LUHMES (cell line): ENCODE data around the genes F7, PCID2 and GRK1.

- PRO-cap = no peak
Measured at GRCh38 chr13:113083311-113084266, 22.0 kb upstream of the F7 start.

DNA sequence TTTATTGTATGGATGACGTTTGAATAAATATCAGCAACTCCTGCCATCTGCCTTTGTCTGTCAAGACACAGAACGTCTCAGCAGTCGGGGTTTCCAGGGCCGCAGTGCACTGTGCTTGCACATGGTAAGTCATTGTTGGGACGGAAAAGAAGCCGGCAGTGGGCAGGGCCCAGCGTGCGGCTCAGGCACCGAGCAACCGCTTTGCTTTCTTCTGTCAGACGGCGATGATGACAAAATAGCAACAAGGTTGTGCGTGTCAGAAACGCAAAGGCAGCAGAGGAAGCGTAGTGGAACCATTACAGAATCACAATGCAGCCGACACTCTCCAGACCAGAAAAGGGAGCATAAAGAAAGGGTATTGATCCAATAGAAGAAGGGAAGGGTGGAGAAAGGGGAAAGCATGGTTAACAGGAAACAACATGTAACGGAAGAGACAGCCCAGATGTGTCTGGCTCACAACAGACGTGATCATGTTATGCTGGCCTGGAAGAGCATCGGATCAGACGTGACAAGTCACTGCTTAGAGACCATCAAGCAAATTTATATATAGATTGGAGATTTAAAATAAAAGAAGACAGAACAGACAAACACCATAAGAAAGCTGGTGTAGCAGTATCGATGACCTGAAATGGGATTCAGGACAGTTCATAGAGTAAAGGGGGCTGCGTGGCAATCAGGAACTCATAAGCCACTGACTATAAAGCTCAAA lies 6.9 kb upstream of the F7 start:
- PRO-cap = no peak

- PRO-cap = no peak
Measured at GRCh38 chr13:113105544-113105944, at the start of gene F7. TSS of gene F7 (plus strand) at chr13:113105791.

DNA sequence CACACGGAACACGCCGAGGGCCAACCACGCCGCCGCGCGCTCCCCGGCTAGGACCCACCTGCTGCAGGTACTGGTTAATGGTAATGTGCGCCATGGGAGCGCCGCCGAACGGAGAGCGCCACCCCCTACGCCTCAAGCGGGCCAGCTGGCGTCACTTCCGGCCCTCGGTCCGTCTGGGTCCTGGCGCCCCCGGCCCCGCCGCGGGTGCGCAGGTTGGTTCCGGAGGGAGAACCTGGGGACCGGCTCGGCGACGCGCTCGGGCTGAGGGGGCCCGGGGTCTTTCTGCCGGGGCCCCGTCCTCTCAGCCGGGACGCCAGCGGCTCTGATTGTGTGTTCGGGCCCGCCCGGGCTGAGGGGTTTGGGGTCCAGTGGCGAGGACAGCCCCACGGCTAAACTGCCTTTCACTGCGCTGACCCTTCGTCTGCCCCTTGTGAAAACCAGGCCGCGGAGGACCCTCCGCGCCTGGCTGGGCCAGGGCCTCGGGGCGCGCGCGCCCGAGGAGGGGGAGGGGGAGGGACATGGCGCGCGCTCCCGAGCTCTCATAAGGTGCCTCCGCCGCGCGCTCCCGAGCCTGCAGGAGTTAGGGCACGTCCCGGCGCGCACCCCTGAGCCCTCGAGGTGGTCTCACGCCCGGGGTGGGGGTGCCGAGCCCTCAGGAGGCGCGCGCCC lies at the start of gene PCID2:
TSS of gene PCID2 (minus strand) at position 129 of the 669 bp plus-strand sequence.
- PRO-cap = bidirectional peak, plus-strand start at position 210 of the sequence, minus-strand start at position 114 of the sequence; bidirectional peak, plus-strand start at position 567 of the sequence, minus-strand start at position 473 of the sequence

- PRO-cap = no peak
Measured at GRCh38 chr13:113236580-113237039, 27.2 kb downstream of the CUL4A start.

DNA sequence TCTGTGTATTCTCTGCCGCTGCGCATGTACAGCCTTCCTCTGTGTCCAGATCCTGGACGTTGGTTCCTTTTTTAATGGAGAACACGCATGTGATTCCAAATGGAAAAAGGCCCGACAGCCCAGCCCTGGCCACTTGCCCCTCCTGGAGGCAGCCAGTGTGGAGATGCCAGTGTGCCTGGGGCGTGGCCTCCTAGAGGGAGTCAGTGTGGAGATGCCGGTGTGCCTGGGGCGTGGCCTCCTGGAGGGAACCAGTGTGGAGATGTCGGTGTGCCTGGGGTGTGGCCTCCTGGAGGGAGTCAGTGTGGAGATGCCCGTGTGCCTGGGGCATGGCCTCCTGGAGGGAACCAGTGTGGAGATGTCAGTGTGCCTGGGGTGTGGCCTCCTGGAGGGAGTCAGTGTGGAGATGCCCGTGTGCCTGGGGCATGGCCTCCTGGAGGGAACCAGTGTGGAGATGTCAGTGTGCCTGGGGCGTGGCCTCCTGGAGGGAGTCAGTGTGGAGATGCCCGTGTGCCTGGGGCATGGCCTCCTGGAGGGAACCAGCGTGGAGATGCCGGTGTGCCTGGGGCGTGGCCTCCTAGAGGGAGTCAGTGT lies 16.4 kb downstream of the LAMP1 start:
- PRO-cap = no peak

DNA sequence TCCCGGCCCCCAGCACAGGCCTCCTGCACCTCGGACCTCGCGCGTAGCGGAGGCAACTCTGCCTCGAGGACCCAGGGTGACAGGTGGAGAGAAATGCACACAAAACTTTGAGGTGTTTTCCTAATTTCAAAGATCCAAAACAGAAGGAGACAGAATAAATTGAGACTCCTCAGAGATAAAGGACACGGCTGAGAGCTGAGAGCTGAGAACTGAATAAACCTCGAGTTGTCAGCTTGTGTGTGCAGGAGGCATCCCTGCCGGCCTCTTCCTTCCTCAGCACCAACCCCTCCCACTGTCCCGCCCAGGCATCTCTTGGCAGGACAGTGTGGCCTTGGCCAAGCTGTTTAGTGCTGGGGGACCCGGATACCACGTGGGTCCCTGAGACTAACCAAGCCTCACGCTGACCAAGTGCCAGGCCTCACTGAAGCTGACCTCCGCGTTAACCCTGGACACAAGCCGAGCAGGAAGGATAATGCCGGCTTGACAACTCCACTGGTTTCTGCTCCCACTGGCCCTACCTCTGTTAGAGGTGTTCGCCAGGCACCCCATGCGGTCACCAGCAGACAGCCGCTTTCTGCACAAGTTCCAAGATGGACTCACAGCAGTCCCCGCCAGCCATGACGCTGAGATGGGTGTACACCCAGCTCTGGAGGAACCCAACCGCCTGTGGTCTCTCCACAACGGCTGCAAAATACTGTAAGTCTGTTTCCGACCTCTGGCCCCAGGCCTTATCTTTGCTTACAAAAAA lies 12.5 kb downstream of the GRTP1 start:
- PRO-cap = no peak

DNA sequence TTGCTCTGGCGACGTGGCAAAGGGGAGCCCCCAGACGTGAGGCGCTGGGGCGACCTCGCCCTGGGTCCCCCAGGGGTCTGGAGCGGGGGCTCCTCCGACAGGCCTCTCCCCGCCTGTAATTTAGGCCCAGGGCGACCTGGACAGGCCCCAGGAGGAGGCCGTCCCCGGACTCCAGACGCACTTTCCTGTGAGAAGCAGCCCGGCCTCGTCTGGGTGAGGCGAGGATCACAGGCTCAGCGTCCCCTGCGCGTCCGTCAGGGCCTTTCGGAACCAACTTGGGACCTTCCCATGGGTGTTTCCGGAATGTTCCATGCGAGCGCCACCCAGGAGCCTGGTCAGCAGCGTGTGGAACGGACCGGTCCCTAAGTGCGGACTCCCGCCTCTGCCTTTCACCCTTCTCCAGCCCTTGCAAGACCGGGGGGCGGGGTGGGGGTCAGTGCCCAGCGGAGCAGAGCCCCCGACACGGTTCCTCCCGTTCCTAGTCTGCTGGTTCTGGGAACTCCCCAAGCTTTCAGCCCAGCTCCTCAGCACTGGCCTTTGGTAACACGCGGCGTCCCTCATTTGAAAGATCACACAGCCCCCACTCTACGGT lies 1.1 kb upstream of the GRTP1 start:
- PRO-cap = no peak

GRCh38 chr13:113393068-113393657 lies 29.2 kb upstream of the GRTP1 start:
- PRO-cap = no peak

- PRO-cap = no peak
Measured at GRCh38 chr13:113396331-113396801, 32.4 kb upstream of the GRTP1 start.

DNA sequence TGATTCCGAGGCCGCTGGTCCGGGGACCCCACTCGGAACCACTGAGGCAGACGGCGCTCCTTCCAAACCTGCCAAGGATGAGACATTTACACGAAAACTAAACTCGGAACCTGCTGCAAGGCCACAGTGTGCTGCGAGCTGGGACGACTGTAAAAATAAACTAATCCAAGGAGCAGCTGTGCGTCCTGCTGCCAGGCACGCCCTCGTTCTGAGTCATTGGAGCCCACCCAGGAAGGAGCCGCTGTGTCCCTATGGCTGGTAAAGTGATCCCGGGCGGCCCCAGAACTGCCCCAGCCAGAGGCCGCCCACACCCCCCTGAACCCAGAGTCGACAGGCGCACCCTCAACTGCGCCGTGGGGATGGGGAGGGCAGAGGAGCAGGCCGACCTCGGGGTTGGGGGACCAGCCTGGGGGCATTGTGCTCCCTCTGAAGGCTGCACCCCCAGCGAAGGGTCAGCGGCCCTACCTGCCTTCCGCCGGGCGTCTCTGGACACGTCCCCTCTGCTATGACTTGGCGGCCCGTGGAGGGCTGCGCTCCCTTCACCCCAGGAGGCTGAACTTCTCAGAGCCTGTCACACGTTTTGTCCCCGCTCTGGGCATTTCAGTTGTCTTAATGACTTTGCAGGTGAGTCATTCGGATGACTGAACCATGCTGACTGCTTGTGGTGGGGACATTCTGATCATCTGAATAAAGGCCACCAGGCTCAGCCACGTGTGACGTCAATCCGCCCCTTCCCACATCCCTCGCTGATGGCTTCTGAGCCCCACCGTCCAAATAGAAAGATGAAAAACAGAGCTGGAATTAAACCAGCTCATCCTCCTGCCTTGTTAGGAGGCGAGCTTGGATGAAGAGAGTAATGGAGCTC lies 42.7 kb downstream of the ADPRHL1 start:
- PRO-cap = bidirectional peak, plus-strand start at position 227 of the sequence, minus-strand start at position 162 of the sequence

DNA sequence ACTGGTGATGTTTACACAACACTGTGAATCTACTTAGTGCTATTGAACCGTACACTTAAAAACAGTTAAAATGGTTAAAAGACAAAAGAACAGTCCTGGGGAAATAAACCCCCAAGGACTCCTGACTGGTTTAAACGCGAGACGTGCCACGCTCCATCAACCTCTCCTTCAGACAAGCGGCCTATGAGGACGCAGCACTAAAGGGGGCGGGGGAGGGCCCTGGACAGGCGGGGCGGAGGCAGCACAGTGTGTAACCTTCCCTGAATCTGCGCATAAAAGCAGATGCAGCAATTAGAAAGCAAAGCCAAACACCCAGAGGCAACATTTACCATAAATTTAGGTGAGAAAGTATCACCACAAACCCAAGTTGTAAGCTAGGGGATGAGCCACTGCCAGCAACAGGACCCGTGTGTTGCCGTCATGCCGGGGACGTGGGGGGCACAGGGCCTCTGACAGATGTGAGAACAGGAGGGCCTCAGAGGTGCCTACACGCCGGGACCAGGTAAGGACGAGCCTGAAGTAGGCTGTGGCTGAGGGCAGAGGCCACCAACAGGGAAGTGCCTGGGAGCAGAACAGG lies 15.3 kb upstream of the ADPRHL1 start:
- PRO-cap = no peak

DNA sequence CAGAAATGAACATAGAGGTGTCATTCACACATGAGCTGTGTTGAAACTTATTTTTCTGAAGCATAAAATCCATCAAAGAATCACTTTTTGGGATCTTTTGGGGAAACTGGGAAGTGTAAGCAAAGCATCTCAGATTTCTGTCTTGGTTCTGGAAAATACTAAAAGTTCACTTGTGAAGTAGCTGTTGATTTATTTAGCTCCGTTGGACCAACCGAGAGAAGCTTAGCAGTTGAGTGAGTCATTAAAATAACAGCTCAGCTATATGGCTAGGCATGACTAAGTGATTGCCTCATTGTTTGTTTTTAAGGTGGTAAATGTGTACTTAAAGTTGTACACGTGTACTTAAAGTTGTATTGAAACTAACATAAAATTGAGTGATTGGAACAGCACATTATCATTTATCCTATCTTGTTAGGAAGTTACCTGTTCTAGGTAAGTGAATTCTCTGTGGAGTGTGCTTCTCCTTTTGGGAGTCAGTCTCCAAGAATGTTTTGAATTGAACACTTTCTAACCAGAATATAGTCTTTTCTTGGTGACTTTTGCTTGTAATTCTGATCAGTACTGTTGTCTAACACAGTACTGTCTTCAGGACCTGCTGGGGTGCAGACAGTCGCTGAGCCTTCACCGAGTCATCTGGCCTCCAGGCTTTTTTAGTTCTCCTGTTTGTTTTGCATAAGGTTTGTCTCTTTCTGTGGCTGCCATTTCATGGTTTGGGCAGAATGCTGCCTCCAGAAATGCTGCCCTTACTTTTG lies 2.6 kb downstream of the TMCO3 start:
- PRO-cap = no peak

DNA sequence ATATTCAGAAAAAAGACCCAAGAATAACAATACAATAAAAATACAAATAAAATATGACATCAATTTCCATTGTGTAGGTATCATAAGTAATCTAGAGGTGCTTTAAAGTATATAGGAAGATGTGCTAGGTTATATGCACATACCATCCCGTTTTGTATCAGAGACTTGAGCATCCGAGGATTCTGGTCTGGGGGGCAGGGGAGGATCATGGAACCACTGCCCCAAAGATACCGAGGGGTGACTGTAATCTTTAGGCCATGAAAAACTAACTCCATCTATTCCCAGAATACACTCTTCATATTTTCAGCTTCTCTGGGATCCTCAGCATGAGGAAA lies 10.4 kb downstream of the TMCO3 start:
- PRO-cap = no peak

GRCh38 chr13:113533395-113533895 lies 42.6 kb downstream of the TMCO3 start:
- PRO-cap = no peak

GRCh38 chr13:113599281-113600145 lies 15.0 kb downstream of the TFDP1 start:
- PRO-cap = no peak

DNA sequence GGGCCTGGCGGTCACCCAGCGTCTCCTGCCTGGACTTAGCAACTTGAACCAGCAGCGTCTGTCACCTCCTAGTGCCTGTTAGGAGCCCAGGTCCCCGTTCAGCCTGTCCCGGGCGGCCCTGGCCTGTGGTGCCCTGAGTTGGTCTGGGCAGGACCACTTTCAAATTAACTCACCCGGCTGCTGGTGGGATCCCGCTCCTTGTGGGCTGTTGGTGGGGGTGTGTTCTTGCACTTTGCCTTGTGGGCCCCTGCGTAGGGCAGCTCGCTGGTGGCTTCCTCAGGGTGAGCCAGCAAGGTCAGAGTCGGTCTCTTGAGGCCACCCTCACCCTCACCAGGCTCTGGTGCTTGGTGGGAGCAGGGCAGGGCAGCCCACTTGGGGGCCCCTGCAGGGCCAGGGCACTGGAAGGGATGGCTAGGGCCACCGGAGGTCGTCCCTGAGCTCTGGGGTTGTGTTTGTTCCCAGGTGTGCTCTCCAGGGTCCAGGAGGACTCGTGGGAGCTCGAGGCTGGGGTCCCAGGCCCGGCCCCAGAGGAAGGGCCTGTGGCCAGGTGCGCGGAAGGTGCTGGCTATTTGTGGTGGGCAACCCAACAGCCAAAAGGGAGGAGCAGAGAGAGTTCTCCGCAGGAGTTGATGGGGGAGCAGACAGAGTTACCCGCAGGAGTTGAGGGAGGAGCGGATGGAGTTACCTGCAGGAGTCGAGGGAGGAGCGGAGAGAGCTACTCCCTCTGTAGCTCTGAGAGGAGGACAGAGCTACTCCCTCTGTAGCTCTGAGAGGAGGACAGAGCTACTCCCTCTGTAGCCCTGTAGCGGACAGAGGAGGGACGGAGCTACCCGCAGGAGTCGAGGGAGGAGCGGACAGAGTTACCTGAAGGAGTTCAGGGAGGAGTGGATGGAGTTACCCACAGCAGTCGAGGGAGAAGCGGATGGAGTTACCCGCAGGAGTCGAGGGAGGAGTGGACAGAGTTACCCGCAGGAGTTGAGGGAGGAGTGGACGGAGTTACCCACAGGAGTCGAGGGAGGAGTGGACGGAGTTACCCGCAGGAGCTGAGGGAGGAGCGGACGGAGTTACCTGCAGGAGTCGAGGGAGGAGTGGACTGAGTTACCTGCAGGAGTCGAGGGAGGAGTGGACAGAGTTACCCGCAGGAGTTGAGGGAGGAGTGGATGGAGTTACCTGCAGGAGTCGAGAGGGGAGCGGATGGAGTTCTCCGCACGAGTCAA lies 17.0 kb downstream of the TFDP1 start:
- PRO-cap = no peak

DNA sequence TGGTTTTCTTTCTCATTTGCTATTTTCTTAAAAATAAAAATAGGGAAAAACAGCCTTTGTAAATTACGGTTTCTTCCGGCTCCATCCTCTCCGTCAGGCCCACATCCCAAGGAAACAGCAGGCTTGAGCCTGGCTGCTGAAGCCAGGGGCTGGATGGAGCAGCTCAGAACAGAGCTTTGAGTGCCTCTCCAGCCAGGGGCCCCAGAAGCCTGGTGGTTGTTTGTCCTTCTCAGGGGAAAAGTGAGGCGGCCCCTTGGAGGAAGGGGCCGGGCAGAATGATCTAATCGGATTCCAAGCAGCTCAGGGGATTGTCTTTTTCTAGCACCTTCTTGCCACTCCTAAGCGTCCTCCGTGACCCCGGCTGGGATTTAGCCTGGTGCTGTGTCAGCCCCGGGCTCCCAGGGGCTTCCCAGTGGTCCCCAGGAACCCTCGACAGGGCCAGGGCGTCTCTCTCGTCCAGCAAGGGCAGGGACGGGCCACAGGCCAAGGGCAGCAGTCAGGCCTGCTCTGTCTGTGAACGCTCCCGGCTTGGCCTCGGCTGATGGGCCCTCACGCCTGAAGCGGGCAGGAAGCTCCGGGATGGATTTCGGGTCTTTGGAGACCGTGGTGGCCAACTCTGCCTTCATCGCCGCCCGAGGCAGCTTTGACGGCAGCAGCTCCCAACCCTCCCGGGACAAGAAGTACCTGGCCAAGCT lies at the start of gene GRK1:
TSS of gene GRK1 (plus strand) at position 412 of the 695 bp plus-strand sequence.
- PRO-cap = no peak

GRCh38 chr13:113670225-113670718 lies 3.3 kb downstream of the GRK1 start:
- PRO-cap = no peak

DNA sequence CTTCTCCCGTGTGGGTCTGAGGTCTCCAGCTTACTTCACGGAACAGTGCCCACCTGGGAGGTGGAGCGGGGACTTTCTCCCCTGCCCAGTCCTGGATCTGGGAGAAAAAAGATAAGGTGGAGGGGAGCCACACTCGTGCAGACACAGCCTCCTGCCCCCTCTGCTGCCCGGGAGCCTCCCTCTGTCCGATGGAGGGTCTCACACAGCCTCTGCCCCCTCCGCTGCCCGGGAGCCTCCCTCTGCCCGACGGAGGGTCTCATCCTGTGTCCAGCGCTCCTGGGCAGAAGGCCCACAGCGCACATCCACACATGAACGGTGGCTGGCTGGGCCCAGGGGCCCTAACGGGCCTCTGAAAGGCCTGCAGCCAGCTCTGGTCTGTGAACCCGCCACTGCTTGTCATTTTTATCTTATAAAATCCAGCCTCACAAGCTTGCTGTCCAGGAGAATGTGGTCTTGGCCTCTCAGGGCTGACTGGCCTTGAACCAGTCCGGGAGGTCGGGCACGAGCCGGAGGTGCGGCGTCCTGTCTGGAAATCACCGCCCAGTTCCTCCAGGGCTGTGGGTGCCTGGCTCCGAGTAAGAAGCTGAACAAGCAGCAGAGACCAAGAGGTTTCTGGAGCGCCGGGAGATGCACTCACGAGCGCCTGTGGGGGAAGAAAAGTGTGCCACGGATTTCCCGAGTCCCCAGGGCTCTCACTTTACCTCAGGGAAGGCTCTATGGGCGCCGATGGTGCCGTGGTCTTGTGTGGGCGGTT lies 50.3 kb downstream of the GAS6 start:
- PRO-cap = no peak